ENCODE data around the gene FOXL1.

GRCh38 chr16:85914926-85915503 is 16.1 kb downstream of the IRF8 start:
- PRO-cap: no peak
- RRBS: no CpG with 5 or more reads among the region's 15 CpGs

DNA sequence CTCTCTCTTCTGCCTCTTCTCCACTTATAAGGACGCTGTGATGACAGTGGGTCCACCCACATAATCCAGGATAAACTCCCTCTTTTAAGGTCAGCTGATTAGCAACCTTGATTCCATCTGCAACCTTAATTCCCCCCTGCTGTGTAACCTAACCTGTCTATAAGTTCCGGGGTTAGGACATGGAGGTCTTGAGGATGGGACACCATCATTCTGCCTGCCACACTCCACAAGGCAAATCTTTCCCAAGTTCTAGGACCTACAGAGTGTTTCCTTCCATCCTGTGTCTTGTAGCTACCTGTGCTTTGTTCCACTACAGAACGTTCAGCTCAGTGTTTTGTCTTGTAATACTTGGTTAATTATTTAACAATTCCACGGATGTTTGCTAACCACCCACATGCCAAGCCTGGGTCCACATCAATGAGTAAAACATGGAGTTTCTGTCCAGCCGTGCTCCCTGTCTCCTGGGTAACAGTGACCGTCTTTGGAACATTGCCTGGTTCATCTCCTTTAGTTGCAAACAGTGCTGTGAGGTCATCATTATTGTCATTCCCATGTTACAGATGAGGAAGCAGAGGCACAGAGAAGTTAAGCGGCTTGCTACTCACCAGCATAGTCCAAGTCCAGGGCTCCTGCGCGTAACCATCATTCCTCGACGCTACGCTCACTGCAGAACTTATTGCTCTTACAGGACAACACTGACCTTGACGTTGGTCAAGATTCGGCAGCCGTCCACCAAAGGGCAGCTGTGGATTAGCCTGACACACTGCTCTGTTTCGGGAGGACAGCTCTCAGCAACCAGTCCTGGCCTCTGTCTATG is 41.2 kb downstream of the IRF8 start:
- PRO-cap: no peak
- RRBS: no CpG with 5 or more reads among the region's 16 CpGs

DNA sequence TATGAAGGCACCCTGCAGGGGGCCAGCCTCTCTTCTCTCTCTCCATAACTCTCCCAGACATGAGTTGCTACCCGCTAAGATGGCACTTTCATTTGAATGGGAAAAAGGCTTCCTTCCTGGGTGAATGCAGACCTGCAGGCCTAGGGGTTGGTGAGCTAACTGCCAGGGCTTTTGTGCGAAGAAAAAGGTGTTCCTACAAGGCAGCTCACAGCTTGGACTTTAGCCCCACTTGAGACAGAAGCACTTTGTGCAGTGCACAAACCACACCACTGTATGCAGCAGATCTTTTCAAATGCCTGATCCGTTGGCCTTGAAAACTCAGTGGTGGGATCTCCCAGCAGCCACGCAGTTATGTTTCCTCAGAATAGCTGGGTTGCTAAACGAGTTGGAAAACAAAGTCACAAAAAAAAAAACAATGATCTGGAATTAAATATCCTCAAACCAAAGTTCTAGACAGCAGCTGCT is 76.8 kb downstream of the IRF8 start:
- PRO-cap: no peak
- RRBS: no CpG with 5 or more reads among the region's 5 CpGs

GRCh38 chr16:86286055-86286605 is 224.2 kb upstream of the FOXF1 start:
- PRO-cap: no peak
- RRBS: no CpG with 5 or more reads among the region's 27 CpGs

DNA sequence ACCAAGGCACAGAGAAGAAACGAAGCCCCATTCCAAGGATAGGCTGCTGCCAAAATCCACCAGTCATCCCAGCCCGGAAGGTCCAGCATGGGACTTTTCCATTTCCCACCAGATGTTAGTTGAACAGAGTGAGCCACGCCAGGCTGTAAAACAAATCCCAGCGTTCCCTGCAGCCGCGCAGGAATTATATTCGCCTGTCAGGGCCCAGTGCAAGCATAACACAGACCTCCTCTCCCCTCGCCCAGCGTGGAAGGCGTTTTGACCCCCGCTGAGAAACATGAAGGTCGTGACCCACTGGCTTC is 212.2 kb upstream of the FOXF1 start:
- PRO-cap: no peak
- RRBS: 47% methylated on average over 2 of the region's 12 CpGs

- PRO-cap: no peak
- RRBS: no CpG with 5 or more reads among the region's 11 CpGs
Measured at GRCh38 chr16:86300781-86301106, 209.6 kb upstream of the FOXF1 start.

- PRO-cap: no peak
- RRBS: 22% methylated on average over 7 of the region's 26 CpGs
Measured at GRCh38 chr16:86343088-86343879, 167.0 kb upstream of the FOXF1 start.

DNA sequence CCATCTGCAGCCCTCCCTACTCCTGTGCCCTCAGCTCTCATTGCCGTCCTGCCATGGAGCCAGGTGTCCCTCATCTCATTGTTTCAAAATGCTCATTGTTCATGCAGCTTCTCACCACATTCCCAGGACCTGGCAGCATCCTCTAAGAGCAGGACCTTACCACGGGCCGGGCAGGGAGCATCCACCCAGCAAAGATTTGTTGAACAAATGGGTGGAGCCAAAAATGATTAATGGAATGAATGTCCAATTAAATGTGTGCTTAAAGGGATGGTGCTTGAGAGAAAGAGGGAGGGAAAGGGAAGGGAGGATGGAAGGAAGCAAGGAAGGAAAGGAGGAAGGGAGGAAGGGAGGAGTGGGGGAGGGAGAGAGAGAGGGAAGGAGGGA is 126.9 kb upstream of the FOXF1 start:
- PRO-cap: no peak
- RRBS: no CpG with 5 or more reads among the region's 3 CpGs

DNA sequence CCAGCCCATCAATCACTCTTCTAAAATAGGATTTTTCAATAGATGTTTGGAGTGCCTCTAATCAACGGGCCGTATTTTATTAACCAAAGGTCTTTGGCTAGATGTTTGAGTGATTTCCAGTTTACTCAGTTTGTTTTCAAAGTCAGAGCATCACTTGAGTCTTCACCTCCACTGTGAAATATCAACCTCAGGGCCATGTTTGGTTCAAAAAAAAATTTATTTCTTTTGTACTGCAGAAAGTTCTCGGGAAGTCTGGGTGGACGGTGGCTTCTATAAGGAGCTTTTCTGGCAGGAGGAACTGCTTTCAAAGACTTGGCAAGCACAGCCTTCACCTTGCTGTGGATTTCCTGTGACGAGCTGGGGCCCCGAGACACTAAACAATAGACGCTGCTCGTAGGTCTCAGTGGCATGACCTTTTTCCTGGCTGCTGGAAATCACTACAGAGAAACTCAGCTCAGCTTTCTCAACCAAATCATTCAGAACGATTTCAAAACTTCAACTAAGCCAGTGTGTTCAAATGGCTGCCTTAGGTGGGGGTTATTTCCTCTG is 95.1 kb upstream of the FOXF1 start:
- PRO-cap: no peak
- RRBS: no CpG with 5 or more reads among the region's 9 CpGs

DNA sequence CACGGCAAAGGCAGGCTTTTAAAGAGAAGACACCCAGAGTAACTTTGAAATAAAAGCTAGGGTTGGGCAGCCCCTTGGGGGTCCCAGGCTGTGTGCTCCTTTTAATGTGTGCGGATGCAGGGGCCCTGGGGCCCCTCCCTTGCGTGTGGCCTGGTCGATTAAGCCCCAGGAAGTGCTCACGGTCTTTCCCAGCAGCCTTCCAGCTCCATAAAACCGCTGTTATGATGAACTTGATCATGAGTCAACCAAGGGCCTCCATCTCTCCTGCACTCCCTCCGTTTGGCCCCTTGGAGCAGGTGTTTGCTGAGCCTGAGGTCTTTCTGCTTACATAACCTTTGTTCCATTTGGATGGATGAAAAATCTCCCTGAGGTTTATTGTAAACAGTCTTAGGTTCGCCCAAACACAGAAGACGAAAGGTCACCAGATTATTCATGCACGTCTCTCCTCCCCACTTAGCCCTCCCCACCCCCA is 48.1 kb upstream of the FOXF1 start:
- PRO-cap: no peak
- RRBS: no CpG with 5 or more reads among the region's 10 CpGs

GRCh38 chr16:86467113-86467669 is 43.1 kb upstream of the FOXF1 start:
- PRO-cap: no peak
- RRBS: 4% methylated on average over 1 of the region's 15 CpGs

GRCh38 chr16:86477462-86478345 is 32.6 kb upstream of the FOXF1 start:
- PRO-cap: no peak
- RRBS: no CpG with 5 or more reads among the region's 8 CpGs

GRCh38 chr16:86496286-86496718 is 14.0 kb upstream of the FOXF1 start:
- PRO-cap: no peak
- RRBS: 25% methylated on average over 2 of the region's 25 CpGs

DNA sequence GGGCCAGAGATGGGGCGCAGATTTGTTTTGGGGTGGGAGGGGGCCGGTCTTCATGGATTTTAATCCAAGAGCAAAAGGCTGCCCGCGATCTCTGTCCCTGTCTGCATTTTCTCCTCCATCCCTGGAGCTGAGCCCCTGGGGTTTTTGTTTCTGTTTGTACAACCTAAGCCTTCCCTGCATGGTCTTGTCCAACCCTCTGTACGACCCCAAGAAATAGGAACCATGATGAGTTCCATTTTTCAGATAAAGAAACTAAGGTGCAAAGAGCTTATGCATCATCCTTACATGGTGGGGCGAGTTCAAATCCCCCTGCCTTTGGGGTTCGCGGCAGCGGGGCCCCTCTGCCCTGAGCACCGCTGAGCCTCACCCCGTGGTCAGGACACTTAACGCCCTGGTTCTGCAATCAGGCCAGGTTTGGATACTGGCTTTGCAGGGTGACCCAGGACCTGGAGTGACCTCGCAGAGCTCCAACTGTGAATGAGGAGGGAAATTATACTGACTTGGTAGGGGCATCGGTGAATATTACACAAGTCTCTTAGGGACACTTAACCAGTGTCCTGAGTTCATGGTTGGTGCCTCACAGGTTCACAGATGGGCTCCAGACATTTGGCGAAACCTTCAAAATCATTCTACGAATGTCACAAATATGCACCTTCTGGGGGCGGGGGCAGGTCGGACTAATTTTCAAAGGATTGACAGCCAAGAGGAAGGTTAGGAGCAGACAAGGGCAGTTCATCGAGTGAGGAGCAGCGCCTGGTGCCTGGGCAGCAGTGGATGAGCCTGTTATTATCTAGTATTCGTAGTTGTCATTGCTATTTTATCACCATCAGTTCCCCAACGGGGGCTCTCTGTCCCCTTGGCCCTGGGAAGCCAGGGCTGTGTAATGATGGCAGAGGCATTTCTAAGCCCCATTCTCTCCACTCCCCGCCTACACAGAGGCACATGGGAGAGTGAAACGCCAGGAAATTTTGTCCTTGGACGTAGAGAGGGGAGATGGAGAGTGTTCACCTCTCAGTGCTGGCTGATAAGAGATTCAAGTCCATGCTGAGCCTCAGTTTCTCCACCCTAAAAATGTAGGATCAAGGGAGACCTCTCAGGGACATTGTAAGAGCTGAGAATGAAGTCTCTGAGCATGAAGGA is 4.0 kb upstream of the FOXF1 start:
- PRO-cap: no peak
- RRBS: no CpG with 5 or more reads among the region's 25 CpGs

DNA sequence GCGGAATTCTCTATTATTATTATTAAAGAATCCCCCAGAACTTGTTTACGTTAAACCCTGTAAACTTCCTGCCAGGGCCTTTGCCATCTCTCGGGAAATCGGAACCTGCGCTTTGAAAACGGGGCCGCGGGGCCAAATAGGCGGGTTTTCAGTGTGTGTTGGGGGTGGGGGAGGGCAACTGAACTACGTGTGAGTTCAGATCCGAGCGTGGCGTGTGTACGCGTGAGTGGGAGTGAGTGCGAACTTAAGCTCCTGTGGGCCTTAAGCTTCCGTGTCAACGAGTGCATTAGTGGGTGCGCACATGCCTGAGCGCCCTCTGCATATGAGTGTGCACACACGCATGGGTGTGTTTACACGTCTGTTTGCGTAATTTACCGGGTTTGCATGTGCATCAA is 1.4 kb upstream of the FOXF1 start:
- PRO-cap: no peak
- RRBS: no CpG with 5 or more reads among the region's 24 CpGs

- PRO-cap: bidirectional peak, plus-strand start at chr16:86568351, minus-strand start at chr16:86568135; bidirectional peak, plus-strand start at chr16:86568555, minus-strand start at chr16:86568441
- RRBS: under 1% methylated on average over 37 of the region's 64 CpGs
Measured at GRCh38 chr16:86568248-86568735, 1.7 kb downstream of the FOXC2 start.

GRCh38 chr16:86576788-86577731 is 1.3 kb upstream of the FOXL1 start:
- PRO-cap: no peak
- RRBS: 25% methylated on average over 3 of the region's 29 CpGs

- PRO-cap: no peak
- RRBS: 93% methylated on average over 29 of the region's 56 CpGs
Measured at GRCh38 chr16:86577981-86579019, at the start of gene FOXL1. FOXL1 (plus strand) TSS chr16:86578549.

DNA sequence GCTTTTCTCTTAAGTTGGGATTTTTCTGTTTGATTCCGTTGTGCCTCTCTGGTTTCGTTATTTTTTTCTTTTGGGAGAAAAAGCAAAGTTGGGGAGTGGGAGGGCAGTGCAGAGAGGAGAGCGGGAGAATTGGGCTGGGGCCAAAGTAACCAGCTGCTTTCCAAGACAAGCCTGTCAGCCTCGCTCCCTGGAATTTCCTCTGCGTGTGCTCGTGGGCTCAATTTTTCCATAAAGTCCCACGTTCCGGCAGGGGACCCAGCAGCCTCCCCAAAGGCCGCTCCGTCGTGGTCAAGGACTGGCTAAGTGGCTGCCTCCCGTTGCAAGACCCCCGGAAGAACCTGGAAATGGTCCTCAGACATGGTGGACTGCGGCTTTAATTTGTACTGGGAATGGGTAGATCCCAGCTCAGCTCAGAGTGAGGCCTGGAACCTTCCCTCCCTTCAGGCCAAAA is 190.2 kb downstream of the C16orf95 start:
- PRO-cap: no peak
- RRBS: 61% methylated on average over 4 of the region's 14 CpGs

GRCh38 chr16:87326175-87326805 is 9.1 kb upstream of the C16orf95 start:
- PRO-cap: no peak
- RRBS: no CpG with 5 or more reads among the region's 13 CpGs